Retinal pigment epithelial cell (primary cell): ENCODE measurements around a stretch of chr9.

- RRBS: no CpG with 5 or more reads among the region's 13 CpGs
Measured at GRCh38 chr9:127808480-127808808, 5.8 kb downstream of the FPGS start.

GRCh38 chr9:127853654-127853903, 879 bp downstream of the ENG start:
- RRBS: no CpG with 5 or more reads among the region's 3 CpGs

- RRBS: 12% methylated on average over 4 of the region's 31 CpGs
Measured at GRCh38 chr9:127861986-127863146, 7.9 kb upstream of the ENG start.

GRCh38 chr9:127877112-127877554, 342 bp downstream of the AK1 start:
- RRBS: under 1% methylated on average over 6 of the region's 18 CpGs

GRCh38 chr9:127941908-127943097, 4.6 kb upstream of the DPM2 start:
- RRBS: no CpG with 5 or more reads among the region's 23 CpGs

DNA sequence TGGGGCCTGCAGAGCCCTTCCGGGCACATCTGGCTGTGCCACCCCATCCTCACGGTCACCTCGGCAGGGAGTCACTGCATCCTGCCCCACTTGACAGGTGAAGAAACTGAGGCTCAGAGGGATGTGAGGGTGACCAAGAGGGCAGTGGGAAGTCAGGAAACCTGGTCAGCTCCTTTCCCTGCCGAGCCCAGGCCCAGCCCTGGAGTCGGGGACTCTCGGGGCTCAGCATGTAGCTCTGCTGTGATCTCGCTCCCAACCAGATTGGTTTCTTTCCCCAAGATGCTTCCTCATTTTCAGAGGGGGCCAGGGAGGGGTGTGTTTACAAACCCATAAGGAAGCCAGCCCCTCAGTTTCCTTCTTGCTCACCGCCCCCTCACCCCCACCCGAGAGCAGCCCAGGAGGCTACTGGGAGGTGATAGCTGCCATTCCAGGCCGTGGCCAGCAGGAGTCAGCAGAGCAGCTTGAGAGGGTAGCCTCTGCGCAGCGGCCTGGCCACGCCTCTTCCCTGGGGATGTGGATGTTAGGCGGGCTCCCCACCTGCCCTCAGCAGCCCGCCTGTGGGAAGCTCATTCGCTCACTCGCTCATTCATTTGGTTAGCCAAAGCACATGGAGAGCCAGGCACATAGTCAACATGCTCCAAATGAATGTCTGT, 5.9 kb upstream of the DPM2 start:
- RRBS: no CpG with 5 or more reads among the region's 17 CpGs

DNA sequence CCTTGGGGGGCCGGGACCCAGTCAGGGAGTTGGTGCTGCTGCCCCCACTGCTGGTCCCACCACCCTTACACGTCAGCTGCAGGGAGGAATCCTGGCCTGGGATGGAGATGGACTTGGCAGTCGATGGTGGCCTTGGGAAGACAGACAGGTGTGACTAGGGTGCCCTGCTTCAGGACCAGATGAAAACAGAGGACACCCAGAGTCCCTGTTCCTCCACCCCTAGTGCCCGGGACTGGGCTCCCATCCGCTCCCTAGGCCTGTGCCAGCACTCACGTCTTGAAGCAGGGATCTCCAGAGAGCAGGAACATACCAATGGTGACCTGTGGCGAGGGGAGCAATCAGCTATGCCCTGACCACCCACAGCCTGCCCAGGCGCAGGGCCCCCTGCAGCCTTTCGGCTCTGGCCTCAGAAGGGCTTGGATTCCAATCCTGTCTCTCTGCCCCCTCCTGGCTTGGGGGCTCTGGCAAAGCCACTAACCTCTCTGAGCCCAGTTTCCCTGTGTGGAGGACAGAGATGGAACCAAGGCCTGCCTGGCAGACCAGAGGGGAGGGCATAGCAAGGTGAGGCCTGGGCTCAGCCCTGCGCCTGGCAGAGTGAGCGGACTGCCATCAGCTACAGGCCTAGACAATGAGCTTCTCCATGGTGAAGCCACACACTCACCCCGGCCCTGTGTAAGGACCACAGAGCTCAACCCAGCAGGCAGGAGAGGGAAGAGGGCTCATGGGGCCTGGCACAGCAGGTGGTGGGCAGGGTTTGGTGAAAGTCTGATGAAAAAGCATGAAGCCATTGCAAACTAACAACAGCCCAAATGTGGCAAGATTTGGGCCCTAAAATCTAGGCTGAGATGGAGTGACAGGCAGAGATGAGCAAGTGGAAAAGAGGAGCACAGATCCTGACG, 10.7 kb upstream of the DPM2 start:
- RRBS: no CpG with 5 or more reads among the region's 13 CpGs

GRCh38 chr9:127953821-127954366, 16.2 kb upstream of the DPM2 start:
- RRBS: no CpG with 5 or more reads among the region's 14 CpGs

DNA sequence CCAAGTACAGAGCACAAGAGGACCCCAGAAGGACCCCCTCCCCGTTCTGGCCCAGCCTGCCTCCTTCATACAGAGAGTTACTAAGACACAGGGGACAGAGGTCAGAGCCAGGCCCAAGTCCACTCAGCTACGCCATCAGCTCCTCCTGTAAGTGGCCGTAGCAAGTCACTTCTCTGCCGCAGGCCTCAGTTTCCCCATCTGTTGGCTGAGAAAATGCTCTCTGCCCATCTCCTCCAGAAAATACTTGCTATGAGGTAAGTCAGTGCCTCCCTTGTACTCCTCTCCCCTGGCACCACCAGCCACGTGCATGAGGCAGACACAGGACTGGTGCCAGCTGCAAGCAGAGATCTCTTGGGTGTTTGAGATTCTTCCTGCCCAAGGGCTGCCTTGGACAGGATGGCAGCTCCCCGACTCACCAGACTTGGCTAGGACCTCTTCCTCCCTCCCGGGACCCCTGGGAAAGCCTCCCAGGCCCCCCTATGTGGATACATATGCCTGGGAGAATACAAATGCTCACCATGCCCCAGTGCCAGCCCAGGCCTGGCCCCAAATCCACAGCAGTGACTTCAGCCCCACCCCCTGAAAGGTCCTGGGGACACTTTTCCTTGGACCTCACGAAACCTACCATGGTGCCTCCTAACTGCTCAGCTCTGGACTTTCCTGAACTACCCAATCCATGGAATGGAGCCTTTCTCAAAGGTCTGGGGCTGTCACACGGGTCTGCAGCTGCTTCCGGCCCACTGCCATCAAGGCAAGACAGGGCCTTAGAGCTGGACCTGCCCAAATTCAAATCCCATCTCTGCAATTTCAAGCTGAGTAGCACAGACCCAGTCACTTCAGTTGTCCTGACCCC, 5.1 kb downstream of the EEIG1 start:
- RRBS: no CpG with 5 or more reads among the region's 10 CpGs

DNA sequence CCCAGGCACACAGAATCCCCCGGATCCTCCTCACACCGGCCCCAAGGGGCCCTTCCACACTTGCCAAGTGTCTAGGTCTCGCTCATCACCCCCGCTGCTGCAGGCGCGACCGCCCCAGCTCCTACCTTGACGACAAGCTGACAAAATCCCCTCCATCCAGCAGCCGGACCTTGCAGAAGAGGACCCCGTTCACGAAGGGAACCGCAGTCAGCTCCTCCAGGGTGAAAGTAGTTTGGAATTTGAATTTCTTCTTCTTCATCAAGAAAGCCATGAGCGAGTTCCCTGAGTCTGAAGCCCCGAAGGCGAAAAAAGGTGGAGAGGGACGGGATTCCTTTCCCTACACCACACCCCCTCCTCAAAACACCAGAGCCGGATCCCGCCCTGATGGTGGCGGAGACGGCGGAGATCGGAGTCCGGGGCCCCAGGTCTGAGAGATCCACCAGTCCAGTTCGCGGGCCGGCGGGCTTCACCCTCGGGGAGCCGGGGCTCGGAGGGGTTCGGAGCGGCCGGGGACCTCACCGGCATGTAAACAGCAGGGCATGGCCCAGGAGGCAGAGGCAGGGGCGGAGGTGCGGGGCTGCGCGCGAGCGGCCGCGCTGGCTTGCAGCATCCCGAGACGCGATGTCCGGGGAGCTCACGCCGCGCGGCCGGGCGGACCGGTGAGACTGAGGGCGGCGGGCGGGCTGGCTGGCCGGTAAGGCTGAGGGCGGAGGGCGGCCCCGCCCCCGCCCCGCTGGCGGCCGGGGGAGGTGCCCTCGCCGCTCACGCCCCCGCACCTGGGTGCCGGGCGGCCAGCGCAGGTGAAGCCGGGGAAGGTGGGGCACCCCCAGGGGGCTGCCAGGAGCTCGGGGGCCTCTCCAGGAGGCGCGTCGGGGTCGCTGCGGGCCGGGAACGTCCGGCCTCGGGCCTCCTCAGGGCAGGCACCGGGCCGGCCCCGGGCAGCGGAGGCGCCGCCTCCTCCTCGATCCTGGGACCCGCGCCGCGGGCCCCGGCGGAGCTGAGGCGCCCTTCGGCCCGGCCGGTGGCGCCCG, 607 bp downstream of the EEIG1 start:
- RRBS: 1% methylated on average over 48 of the region's 101 CpGs

DNA sequence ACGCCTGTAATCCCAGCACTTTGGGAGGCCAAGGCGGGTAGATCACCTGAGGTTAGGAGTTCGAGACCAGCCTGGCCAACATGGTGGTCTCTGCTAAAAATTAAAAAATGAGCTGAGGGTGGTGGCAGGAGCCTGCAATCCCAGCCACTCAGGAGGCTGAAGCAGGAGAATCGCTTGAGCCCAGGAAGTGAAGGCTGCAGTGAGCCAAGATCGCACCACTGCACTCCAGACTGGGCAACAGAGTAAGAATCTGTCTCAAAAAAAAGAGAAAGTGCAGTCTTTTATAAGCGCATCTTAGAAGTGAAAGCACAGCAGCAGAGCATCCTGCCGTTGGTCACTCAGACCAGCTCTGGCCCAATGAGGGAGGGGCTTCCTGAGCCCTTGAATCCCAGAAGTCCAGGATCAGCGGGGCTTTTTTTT, 42.5 kb downstream of the NAIF1 start:
- RRBS: no CpG with 5 or more reads among the region's 8 CpGs

DNA sequence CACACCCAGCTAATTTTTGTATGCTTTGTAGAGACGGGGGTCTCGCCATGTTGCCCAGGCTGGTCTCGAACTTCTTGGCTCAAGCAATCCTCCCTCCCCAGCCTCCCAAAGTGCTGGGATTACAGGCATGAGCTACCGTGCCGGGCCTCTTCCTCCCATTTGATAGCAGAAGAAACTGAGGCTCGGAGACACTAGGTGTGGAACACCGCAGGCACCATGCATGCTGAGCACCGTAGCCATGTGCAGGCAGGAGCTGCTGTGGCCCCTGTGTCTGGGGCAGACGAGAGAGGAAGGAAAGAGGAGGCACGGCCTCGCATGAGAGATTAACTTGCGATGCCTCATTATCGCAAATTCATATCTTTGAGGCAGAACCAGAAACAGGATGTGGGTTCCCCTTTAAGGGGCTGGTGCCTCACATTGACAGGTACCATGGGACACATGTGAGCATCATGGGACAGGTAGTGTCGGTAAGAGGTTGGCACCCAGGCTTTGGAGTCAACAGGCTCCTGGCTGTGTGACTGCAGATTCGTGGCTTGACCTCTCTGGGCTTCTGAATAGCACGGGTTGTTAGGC, 40.9 kb downstream of the NAIF1 start:
- RRBS: no CpG with 5 or more reads among the region's 16 CpGs

- RRBS: no CpG with 5 or more reads among the region's 8 CpGs
Measured at GRCh38 chr9:128026667-128027134, 40.4 kb downstream of the NAIF1 start.

GRCh38 chr9:128027210-128027682, 39.9 kb downstream of the NAIF1 start:
- RRBS: no CpG with 5 or more reads among the region's 6 CpGs

GRCh38 chr9:128043385-128044110, 23.6 kb downstream of the NAIF1 start:
- RRBS: no CpG with 5 or more reads among the region's 11 CpGs

DNA sequence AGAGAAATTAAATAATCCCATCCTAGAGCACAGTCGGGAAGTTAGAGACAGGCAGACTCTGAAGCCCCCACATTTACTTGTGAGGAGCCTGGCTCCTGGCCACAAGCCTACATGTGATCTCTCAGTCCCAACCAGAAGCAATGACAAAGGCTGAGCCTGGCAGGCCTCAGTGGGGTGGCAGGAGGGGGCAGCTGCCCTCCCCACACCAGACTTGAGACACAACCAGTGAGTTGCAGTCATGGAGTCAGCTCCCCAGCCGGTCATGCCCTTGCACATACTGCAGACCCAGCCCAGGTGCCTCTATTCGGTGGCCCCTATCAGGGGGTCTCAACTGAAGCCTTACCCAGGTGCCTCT, 11.0 kb downstream of the NAIF1 start:
- RRBS: no CpG with 5 or more reads among the region's 3 CpGs

DNA sequence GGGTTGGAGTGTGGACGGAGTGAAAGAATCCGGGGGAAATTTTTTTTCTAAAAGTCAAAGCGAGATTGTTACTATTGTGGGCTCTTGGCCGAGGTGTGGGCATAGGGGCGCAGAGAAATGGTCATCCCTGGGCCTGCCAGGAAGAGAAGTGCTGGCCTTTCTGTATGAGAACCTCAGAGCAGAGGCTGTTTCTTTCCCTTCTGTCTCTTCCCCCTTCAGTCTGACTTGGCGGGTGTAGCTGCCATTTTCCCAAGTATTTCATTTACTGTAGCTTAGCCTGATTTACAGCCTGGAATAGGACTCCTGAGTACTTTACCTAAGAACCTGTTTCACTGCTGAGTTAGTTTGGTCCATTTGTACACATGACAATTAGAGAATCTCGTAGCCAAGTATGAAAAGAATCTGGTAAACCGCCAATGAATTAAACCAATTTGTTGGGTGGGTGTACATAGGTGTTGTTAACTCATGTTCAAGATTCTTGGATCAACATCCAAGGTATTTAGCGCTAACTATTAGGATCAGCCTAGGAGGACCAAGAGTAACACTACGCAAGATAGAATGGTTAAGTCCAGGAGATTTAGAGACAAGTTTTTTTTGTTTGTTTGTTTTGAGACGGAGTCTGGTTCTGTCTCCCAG, 1.2 kb downstream of the SLC25A25 start:
- RRBS: no CpG with 5 or more reads among the region's 11 CpGs

GRCh38 chr9:128078214-128079404, 10.6 kb downstream of the SLC25A25 start:
- RRBS: no CpG with 5 or more reads among the region's 14 CpGs

DNA sequence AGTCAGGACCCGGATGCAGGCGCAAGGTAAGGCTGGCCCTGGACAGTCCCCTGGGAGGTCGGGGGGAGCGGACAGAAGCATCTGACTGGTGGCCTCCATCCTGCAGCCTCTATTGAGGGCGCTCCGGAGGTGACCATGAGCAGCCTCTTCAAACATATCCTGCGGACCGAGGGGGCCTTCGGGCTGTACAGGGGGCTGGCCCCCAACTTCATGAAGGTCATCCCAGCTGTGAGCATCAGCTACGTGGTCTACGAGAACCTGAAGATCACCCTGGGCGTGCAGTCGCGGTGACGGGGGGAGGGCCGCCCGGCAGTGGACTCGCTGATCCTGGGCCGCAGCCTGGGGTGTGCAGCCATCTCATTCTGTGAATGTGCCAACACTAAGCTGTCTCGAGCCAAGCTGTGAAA, 20.4 kb downstream of the PTGES2 start:
- RRBS: 93% methylated on average over 1 of the region's 20 CpGs

DNA sequence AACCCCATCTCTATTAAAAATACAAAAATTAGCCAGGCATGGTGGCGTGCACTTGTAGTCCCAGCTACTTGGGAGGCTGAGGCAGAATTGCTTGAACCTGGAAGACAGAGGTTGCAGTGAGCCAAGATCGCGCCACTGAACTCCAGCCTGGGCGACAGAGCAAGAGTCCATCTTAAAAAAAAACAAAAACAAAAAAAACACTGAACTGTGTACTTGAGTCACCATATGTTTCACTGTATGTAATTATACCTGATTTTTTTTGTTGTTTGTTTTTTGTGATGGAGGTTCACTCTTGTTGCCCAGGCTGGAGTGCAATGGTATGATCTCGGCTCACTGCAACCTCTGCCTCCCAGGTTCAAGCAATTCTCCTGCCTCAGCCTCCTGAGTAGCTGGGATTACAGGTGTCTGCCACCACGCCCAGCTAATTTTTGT, 15.2 kb downstream of the PTGES2 start:
- RRBS: no CpG with 5 or more reads among the region's 6 CpGs